Foreskin keratinocyte (primary cell): Measurements from ENCODE around the gene SYNPR.

DNA sequence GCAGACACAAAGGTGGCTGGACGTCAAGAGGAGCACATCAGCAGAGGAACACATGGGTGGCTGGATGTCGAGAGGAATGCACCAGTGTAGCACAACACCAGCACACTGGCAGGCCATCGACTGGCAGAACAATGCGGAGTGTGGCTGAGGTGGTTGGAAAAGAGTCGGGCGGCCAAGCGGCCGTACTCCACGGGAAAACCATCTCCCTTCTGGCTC is 335.3 kb upstream of the CFAP20DC start:
- RAMPAGE, total RNA = no peak

GRCh38 chr3:60319518-60319991 is 931.7 kb downstream of the FHIT start:
- RAMPAGE, total RNA = no peak

DNA sequence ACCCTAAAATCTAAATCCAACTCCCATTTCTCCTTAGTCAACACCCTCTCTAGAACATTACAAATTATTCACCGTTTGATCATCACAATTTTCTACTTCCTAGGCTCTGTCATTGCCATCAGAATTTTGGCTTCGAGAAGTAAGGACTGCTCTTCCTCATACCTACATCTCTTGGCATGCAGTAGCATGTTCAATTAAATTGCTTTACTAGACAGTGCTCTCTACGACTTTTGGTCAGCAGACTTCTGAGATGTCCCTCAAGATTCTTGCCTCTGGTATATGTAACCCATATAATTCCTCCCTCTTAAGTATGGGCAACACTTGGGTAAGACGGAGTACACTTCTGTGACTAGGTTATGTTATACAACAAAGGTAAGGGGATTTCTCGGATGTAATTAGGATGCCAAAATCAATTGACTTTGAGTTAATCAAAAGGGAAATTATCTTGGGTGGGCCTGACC is 824.6 kb downstream of the FHIT start:
- RAMPAGE, total RNA = no peak

GRCh38 chr3:60467165-60467919 is 783.9 kb downstream of the FHIT start:
- RAMPAGE, total RNA = no peak

GRCh38 chr3:61561737-61562789 is 692 bp downstream of the PTPRG start:
- RAMPAGE, total RNA = no peak

GRCh38 chr3:61626449-61627394 is 65.4 kb downstream of the PTPRG start:
- RAMPAGE, total RNA = no peak

GRCh38 chr3:61669728-61670139 is 108.4 kb downstream of the PTPRG start:
- RAMPAGE, total RNA = no peak

GRCh38 chr3:61805153-61805848 is 243.9 kb downstream of the PTPRG start:
- RAMPAGE, total RNA = no peak

DNA sequence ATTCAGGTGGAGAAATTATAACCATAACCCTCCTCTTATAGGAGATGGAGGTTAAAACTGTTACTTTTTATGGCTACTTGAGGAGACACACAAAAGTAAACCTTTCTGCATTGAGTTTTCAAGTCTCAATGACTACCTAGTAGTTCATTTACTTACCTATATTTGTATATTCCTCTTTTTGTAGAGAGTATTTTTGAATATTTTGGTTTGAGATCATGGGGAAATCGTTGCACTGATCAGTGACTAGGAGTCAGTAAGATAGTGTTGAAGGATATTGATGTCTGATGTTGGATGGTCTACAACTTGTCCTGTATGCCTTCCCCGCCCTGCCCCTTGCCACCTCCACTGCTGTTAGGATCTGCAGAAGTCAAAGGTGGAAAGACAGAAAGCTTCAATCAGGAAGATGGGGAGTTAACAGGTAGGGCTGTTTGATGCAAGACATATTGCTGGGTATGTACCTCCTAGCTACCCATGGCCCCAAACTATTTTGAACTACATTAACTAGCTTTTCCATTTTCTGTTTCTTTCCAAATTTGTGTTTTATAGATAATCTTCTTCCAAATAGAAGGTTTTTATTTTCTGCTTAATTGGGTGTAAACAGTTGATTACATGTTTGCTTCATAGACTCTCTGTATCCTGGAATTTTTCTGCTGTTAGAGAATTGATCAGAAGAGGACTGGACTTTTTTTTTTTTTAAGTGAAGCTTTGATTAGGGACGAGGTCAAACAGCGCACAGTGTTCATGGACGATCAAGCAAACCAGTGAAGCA is 325.0 kb downstream of the PTPRG start:
- RAMPAGE, total RNA = no peak

GRCh38 chr3:61956227-61956776 is 362.5 kb upstream of the C3orf14 start:
- RAMPAGE, total RNA = no peak

GRCh38 chr3:62031174-62031624 is 287.6 kb upstream of the C3orf14 start:
- RAMPAGE, total RNA = no peak

DNA sequence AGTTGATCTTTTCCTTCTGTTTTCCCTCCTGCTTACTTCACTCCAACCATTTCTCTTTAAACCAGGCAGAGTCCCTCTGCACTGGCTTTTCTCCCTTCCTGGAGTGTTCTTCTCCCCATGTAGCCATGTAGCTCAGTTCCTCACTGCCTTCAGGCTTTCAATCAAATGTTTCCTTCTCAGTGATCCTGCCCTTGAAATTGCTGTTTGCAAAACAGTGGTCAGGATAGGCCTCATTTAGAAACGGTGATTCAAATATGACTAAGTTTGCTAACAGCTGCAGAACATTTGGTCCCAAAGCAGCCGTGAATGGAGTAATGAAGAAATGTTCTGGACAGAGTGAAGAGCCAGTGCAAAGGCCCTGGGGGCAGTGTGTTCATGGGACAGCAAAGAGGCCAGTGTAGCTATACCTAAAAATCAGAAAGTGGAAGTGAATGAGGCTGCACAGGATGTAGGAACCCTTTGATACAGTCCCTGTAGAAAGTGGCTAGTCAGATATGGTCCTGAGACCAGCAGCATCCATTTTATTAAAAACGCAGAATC is 168.9 kb upstream of the C3orf14 start:
- RAMPAGE, total RNA = no peak

DNA sequence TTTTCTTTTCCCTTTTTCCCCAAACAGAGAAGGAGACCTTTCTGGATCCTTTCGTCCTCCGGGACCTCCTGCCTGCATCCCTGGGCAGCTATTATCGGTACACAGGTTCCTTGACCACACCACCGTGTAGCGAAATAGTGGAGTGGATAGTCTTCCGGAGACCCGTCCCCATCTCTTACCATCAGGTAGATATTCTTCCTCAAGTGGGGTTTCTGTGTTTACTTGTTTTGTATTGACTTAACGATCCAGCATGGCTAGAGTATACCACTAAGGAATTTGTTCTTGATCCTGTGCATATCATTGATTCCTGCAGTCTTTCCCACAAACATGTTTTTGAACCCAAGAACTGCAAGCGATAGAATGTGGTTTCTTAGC is 161.8 kb upstream of the C3orf14 start:
- RAMPAGE, total RNA = no peak

DNA sequence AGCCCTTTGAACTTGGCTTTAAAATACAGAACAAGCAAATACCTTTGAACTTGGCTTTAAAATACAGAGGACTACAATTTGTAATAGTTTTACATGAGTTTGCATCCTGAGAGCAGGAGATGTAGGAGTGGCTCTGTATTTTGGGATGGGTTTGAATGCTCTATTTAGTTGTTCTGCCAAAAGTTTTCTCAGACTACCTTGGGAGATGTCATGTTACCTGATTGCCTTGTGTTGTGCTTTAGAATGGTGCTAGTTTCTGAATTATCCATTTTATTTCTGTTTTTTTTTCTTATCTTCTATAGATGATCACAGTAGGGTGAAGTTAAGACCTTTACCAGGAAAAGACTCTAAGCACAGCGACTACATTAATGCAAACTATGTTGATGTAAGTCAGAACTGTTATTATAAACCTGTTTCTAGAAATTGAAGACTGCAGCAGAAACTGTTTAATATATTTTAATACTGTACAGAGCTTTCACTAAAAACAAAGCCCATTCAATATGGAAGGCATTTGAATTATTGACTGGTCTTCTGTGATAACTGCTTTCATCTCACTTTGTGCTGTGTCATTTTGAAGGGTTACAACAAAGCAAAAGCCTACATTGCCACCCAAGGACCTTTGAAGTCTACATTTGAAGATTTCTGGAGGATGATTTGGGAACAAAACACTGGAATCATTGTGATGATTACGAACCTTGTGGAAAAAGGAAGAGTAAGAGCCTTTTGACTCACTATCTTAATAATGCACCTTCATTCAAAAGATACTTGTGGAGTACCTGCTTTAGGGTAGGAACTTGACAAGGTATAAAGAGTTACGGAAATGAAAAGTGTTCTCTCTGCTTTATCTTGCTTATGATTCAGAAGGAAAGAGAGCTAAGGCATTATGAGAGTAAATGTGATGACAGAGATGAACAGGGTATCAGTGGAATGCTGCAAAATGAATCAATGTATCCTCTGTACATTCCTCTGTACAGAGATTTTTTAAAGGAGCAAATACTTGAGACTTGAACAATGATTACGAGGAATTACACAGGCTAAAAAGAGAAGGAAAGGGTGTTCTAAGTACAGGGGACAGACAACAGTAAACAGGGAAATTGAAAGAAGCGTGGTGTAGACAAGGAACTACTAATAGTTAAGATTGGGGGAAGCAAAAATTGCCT is 51.3 kb upstream of the C3orf14 start:
- RAMPAGE, total RNA = no peak

DNA sequence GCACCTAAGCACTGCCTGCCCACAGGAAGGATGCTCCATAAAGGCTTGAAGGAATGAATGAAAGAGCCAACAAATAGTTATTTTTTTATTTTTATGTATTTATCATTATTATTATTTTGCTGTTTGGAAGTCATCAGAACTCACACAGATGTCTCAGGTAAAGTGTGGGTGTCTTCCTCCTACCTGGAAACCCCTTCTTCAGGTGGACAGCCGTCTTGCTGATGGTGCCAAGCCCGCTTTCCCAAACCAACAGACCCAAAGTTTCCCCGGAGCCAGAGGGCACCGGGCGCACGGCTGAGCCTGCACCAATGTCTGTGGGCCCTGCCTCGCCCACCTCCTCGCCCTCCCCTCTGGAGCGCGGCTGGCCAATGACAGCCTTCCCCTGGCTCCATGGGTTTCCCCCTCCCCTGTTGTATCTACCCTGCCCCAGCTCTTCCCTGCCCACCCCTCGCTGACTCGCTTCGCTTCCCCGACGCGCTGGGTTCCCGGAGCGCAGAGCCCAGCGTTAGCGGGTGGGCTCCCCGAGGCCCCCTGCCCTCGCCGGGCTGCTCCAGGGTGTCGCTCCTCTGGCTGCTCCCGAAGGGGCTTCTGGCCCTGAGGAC is at the start of gene SYNPR:
TSS of gene SYNPR (plus strand) at position 444 of the 602 bp plus-strand sequence.
- RAMPAGE, total RNA = no peak

- RAMPAGE, total RNA = no peak
Measured at GRCh38 chr3:63979387-63980341, 43.6 kb downstream of the PSMD6 start.

GRCh38 chr3:64022180-64022906 is 951 bp downstream of the PSMD6 start:
- RAMPAGE, total RNA = no peak

- RAMPAGE, total RNA = no peak
Measured at GRCh38 chr3:64213902-64215133, 10.9 kb downstream of the PRICKLE2 start.

- RAMPAGE, total RNA = no peak
Measured at GRCh38 chr3:64561199-64562040, 126.4 kb downstream of the ADAMTS9 start.

DNA sequence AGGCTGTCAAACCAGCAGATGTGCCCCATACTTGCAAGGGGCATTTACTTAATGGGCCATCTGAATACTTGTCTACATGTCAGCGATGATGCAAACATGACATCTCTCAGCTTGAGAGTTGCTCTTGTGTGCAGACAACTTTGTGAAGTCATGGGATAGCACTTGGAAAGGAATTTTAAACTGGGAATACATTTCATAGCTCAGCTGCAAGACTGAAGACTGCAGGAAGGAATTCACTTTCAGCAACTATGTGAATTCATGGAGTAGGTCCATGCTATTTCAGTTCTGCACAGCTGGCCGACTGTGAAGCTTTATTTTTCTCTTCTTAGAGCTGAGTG is 127.5 kb upstream of the ADAMTS9 start:
- RAMPAGE, total RNA = no peak